HL-60 (cell line): ENCODE measurements around the gene MMP10.

DNA sequence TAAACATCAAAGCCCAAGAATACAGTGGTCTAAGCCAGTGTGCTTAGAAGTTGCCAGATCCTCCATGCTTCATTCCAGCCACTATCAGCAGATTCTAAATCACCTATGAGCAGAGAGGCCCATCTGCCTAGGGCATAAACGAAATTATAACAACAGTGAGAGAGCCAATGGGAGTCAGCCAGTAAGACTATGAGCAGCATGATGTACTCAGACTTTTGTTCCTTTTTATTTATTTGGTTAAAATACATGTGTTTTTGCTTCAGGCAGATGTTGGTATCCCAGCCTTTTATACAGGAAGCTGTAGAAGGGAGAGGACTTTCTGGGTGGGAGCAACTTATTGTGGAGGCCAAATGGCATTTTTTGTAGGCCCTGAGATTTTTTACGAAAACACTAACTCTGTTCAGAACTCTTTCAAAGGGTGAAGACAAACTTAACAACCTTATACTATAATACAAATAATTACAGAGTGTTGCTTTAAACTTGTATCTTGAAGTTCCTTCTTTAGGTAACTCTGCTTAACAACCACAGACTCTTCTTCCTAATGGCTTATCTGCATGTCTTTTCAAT, 84.3 kb downstream of the MAML2 start:
- RRBS = no CpG with 5 or more reads among the region's 2 CpGs

DNA sequence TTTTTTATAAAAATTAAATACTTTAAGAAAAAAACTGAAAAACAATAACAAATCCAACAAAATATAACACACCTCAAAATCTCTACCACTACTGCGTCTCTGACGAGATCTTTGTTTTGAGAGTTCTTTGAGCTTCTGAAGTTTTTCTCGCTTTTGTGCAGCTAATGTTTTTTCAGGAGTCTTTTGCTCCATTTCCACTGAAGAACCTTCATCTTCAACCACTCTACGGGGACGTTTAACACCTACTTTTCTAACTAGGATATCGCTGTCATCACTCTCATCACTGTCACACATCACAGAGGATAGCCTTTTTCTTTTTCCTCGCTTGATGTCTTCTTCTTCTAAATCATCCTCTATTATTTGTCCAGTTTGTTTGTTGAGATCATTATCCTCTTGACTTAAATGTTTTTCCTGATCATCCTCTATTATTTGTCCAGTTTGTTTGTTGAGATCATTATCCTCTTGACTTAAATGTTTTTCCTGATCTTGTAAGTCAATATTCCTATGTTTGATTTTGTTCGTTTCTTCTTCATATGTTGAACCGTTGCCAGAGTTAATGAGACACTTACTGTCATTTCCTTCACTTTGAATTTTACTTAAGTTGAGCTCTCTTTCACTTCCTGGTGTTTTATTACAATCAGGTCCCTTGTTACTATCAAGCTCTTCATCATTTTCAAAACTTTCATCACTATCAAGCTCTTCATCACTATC, 5.7 kb downstream of the CCDC82 start:
- RRBS = no CpG with 5 or more reads among the region's 9 CpGs

- RRBS = no CpG with 5 or more reads among the region's 31 CpGs
Observed at GRCh38 chr11:96411267-96411876, 21.6 kb downstream of the JRKL start.

DNA sequence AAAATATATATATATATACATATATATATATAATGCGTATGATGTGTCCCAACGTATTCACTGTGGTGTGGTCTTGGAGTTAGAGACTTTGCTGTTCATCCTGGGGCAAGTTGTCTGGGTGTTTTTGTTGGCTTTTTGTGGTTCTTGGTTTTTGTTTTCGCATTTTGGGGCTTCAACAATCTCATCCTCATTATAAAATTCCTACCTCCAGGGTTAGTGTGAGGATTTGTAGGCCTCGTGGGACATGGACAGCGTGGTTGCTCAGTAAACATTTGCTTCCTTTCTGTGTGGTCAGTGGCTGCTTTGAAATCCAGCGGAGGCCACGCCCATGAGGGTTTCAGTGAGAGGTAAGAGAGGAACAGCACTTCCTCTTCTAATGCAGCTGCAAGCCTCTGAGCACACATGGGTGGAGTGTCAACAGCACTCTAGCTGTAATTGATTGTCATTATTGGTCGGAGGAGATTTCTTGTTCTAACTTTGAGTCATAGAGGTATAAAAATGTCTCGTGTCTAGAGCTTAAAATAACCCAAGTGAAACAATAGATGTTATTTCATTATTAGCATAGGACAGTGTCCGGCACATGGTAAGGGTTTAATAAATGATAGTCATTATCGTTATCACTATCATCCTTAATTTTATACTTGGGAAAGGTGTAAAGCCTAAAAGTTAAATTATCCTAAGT, 6.0 kb upstream of the ARHGAP42 start:
- RRBS = no CpG with 5 or more reads among the region's 11 CpGs

DNA sequence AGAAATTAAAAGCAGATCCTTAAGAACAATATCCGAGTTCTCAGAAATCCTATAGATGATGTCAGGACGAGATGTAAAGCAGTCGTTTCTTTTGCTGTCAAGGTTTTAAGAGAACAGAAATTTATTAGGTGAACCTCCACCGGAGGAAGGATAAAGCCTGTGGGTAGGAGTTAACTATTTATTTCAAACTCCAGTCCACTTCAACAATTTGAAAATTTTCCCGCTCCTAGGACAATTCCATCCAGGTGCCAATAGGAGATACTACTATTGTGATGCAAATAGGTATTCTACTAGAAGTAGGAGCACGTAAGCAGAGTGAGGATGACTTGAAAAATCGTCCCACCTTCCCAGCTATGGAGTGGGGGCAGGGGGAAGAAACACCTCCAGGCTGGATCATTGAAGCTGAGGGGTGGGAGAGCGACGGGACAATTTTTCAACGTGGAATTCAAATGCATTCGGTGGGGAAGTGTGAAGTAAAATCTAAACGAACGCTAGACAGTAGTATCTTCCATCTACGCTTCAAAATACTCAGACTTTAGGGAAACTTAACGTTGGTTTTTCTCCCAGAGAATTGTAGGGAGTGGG, 661 bp upstream of the ARHGAP42 start:
- RRBS = no CpG with 5 or more reads among the region's 15 CpGs

GRCh38 chr11:100727351-100727778, 40.3 kb downstream of the ARHGAP42 start:
- RRBS = no CpG with 5 or more reads among the region's 8 CpGs

- RRBS = no CpG with 5 or more reads among the region's 6 CpGs
Observed at GRCh38 chr11:100861240-100862041, 174.4 kb downstream of the ARHGAP42 start.

- RRBS = no CpG with 5 or more reads among the region's 10 CpGs
Observed at GRCh38 chr11:102010985-102011586, 36.2 kb upstream of the CFAP300 start.

DNA sequence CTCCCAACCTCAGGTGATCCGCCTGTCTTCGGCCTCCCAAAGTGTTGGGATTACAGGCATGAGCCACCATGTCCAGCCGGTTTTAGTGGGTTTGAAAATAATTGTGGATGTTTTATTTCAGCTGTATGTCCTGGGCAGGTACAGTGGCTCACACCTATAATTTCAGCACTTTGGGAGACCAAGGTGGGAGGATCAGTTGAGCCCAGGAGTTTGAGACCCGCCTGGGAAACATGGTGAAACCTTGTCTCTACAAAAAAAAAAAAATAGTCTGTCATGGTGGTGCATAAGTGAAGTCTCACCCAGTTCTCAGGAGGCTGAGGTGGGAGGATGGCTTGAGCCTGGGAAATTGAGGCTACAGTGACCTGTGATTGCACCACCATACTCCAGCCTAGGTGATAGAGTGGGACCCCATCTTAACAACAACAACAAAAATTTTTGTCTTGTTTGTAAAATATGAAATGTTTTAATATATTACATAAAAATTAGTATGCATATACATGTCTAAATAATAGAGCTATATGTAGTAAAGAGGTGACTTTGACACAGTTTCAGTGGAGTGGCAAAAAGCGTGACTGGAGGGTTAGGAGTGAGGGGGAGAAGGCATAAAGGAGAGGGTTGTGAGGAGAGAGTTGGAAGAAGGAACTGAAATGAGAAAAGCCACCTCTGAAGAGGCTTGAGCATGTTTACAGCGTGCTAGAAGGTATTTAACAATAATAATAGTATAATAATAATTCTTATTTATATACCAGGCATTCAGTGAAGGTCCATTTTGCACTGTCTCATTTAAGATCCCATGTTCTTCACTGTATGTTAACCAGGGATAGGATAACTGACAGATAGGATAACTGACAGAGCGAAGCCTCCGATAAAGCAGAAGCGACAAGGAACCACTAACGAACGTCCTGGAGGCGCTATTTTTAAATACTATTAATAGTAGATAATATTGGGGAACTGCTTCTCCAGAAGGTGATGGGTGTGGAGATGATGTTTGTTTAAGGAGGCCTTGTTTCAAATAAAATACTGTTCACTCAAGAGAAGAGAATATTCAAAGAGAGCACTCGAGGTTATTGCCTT, 55.0 kb downstream of the YAP1 start:
- RRBS = no CpG with 5 or more reads among the region's 13 CpGs

DNA sequence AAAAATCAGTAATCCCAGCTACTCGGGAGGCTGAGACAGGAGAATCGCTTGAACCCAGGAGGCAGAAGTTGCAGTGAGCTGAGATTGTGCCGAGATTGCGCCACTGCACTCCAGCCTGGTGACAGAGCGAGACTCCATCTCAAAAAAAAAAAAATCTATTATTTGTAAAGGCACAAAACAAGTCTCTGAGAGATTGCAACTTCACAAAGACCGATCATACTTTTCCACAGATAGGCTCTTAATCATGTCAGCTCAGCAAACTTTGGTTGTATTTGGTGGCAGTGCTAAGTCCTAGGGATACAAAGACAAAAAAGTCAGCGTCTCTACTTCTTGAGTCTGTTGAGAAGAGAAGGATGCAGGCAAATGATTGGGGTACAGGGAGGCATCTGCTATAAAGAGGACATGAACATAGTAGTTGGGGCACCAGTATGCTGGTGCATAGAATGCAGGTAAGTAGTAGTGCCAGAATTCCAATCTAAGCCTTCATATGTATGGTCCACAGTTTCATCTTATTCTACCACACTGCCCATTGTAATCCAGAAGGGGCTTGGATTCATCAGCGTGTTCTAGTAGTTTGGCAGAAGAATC, 64.3 kb downstream of the YAP1 start:
- RRBS = no CpG with 5 or more reads among the region's 8 CpGs

DNA sequence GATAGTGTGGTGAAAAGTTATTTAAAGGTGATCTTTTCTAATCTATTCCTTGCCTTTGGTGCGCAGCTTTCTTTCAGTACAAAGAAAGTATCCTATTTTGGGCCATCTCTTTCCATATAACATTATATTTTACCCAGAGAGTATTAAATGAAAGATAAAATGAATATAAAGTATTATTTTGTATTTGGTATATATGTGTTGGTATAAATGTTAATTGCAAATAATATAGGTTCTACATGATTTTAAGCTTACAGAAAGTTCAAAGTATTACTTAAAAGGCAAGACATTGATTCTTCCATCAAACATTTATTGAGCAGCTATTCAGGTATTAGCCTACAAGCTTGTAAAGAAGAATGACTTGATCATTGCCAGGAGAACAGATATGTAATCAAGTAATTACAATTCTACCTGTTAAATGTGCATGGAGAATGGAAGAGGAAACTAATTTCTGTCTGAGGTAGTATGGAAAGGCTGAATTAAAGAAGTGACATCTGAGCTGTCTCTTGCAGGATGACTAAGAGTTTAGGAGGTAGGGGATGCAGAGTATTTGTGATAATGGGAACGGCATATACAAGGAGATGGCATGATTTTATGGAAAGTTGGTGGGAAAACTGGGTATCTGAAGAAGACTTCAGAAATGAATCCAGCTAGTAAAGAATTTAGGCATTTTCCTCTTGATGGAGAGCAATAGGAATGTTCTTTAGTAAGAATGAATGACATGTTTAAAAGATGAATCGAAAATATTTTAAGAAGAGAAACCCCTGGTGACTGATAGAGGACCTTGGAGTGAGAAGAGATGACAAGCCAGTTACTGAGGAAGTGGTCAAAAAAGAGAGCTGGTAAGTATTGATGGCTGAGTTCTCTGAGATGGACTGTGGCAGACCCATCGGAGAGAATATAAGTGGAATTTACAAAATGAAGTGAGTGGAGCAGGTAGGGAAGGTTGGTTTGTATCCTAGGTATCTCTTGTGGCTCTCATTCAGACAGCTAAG, 72.7 kb downstream of the YAP1 start:
- RRBS = no CpG with 5 or more reads among the region's 4 CpGs

GRCh38 chr11:102401422-102401818, 51.1 kb downstream of the TMEM123 start:
- RRBS = no CpG with 5 or more reads among the region's 4 CpGs

DNA sequence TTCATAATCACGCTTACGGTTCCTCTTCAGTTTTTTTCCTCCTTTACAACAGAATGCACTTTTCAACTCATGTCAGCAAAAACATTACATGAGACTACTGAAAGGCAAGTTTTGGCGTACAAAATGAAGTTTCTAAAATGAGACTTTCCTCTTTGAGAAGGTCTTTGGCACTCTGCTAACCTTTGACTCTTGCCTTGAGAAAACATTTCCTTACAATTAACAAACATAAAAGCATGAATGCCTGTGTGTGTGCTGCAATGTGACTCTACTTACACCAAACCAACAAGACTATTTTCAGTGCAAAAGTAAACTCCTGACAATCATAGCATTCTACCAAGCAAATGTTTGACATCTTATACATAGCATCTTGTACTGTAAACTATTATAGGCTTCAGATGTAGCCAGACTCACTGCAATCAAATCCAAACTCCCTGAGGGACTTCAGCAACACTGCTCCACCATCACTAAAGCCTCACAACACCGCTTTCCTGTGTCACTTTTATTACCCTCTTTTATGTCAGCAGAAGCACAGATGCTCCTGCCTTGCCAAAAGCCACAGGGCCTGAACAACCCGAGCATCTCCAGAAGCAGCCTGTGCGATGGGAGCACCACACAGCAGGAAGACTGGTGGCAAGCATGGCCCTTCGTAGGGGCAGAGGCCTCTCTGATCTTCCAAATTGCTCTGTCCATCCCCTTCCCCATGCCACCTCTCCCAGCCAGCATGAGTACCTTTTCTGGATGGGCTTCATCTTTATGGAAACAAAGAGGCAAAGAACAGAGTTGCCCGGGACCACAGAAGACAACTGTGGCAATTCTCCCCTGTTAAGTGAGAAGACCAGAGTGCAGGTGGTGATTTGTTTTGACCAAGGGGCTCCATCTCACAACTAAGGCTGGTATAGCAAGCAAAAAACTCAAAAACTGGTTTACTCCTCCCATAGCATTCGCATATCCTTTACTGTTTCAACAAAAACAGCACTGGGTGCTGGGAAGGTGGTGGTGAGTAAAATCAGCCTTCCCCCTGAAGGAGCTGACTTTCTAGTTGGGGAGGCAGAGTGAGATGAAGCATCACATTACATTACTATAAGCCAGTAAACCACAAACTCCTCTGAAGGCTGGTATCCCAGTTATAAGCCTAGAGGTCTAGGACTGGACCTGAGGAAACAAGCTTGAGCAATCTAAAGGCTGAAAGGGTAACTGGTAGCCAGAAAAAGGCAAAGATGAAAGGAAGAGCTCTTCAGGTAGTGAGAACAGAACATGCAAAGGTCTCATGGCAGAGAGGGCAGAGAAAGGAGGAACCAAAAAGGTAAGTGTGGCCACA, 22.8 kb downstream of the TMEM123 start:
- RRBS = no CpG with 5 or more reads among the region's 9 CpGs

GRCh38 chr11:102451441-102451587, 1.3 kb downstream of the TMEM123 start:
- RRBS = no CpG with 5 or more reads among the region's 1 CpG

DNA sequence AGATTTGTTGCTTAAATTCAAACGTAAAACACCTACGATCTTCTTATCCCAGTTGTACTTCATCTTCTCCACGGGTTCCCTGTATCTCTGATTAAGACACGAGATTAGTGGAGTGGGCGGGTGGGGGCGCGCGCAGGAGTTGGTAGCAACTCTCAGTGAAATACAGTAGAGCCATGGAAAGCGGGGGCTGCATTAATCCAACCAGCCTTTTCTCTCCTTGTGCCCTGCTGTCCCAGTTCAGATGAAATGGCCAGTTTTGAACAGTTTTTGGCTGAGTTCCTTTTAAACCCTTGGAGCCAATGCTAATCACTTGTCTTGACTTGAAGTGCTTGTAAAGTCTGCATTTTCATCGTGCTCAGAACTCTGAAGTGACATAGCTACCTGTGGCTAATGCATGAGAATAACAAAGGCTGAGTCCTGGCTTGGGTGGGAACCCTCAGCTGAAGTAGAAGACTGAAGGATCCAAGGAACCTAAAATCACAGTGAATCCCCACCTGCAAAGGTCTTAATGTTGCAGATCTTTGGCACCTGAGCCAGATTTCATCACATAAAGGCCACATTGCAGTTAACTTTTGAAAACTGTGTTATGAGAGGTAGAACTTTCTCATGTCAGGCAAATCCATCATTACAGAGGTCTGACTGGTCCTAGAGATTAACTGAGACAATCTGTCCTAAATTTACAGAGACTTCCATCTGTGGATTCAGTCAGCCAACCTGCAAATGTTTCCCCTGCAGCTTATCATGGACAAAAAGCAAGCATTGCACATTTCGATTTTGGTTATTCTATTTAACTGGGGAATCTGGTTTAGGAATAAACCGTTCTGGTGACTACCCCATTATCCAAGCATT, 909 bp upstream of the TMEM123 start:
- RRBS = no CpG with 5 or more reads among the region's 12 CpGs

- RRBS = no CpG with 5 or more reads among the region's 6 CpGs
Observed at GRCh38 chr11:102602992-102603573, 22.0 kb downstream of the MMP20 start.

DNA sequence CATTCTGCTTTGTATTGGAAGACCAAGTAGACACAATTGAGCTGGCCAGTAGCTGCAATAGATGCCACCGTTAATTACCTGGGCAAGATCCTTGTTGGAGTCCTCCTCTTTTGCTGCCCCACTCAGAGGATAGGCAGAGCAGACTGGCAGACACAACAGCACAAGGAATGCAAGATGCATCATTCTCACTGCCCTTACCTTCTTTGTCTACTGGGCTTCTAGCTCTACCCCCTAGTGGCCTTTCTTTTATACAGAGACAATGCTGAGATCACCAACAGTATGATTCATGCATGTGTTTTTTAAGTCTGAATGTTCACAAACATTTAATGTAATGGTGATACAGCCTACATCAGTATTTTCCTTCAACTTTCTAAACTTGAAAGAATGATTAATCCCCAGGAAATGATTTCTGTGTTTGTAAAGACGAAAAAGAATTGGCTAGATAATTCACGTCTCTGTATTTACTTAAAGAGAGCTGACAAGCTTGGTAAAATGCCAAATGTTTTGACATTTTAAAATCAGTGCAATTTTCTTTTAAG, at the start of gene MMP10:
MMP10 (minus strand) TSS at position 220 of the 539 bp plus-strand sequence.
- RRBS = no CpG with 5 or more reads among the region's 3 CpGs

DNA sequence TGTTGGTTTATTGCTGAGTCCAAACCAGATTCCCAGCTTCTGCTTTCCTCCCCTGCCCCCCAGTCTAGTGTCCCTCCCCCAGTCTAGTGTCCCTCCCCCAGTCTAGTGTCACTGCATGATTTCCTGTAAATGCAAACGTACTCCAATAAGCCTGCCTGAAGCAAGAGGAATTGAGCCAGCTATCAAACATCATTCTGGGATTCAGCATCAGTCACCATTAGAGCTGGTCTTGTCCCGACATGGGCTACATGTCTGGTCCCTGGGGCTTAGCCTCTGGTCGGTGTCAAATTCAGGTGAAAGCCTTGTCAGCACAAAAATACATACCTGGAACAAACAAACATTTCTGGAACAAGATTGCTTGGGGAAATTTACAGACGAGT, 13.8 kb downstream of the MMP3 start:
- RRBS = no CpG with 5 or more reads among the region's 4 CpGs